K562 (cell line): ENCODE measurements around a stretch of chr16.

GRCh38 chr16:87829079-87829933 lies 40.0 kb downstream of the SLC7A5 start:
- RAMPAGE, long total RNA = no peak
- RRBS = no CpG with 5 or more reads among the region's 26 CpGs
PRO-cap:
- standard = no peak
- CoPRO, capped RNA only, 2 experiments = no peak in any of the 2 experiments
- CoPRO, capped and uncapped RNA, 2 experiments = no peak in any of the 2 experiments
- CoPRO, uncapped RNA only, 2 experiments = peak in 2 of 2 experiments; most common minus-strand start chr16:87829375 (in 2)
CAGE:
- cytosol, long polyA plus RNA = no peak
- long polyA plus RNA = no peak
- nucleolus, long total RNA = no peak
- nucleus, long polyA plus RNA = no peak

- RAMPAGE, long total RNA = no peak
- RRBS = 98% methylated on average over 2 of the region's 26 CpGs
PRO-cap:
- standard = no peak
- CoPRO, capped RNA only, 2 experiments = no peak in any of the 2 experiments
- CoPRO, capped and uncapped RNA, 2 experiments = no peak in any of the 2 experiments
- CoPRO, uncapped RNA only, 2 experiments = peak in 1 of 2 experiments; most common minus-strand start chr16:87849793 (in 1)
CAGE:
- cytosol, long polyA plus RNA = no peak
- long polyA plus RNA = no peak
- nucleolus, long total RNA = no peak
- nucleus, long polyA plus RNA = no peak
These were observed 19.5 kb downstream of the SLC7A5 start for GRCh38 chr16:87849582-87850511.

DNA sequence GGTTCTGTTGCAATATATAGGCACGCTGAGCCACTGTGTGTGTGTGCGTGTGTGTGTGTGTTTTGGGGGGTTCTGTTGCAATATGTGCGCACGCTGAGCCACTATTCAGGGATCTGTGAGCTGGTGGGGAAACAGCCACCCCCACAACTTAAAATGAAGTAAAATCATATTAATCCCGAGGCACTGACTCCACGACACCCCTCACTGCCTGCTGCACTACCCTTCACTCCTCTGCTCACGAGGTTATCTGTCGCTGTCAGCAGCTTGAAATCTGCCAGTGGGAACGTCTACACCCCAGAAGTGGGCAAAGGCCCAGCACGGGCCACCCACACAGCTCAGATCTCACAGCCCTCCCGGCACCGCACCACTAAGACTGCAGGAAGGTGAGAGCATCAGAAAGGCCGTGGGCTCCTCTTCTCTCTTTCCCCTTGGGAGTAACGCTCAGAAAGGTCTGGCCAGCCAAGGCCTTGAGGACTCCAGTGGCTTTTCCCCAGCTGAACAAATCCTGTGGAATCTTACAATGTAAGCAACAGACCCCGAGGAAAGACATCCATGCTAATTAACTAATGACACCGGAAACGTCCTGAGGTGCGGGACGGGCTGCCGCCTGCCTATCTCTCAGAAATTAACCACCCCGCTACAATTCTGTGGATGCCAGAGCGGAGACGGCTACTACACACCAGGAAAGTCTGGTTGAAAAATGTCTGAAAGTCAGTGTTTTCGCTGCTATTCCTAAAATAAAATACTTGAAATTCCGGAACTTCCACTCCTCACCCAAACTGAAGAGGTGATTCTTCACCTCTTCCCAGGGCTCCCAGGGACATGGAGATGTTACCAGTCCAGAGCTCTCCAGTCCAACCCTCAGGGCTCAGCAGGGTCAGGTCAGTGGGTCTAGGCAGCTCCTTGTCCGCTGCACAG lies 16.4 kb downstream of the SLC7A5 start:
- RAMPAGE, long total RNA = no peak
- RRBS = no CpG with 5 or more reads among the region's 26 CpGs
PRO-cap:
- standard = no peak
- CoPRO, capped RNA only, 2 experiments = no peak in any of the 2 experiments
- CoPRO, capped and uncapped RNA, 2 experiments = no peak in any of the 2 experiments
- CoPRO, uncapped RNA only, 2 experiments = peak in 2 of 2 experiments; most common plus-strand start position 823 of the sequence (in 1); most common minus-strand start position 739 of the sequence (in 1)
CAGE:
- cytosol, long polyA plus RNA = no peak
- long polyA plus RNA = no peak
- nucleolus, long total RNA = no peak
- nucleus, long polyA plus RNA = no peak

DNA sequence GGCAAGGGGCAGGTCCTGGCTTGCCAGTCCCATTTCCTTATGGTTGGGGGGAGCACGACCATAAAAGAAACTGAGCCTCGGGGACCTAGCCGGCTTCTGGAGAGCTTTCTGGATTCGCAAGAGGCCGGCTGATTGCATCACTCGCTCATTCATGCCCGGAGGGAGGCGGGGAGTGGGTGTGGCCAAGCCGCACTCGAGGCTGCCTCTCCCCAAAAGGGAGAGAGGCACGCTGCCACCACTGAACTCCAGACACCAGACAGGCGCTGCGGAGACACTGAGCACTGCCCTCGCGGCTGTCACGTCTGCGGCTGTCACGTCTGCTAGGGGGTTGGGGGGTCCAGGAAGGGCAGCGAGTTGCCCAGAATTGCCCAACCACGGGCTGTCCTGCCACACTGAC lies 15.7 kb downstream of the SLC7A5 start:
- RAMPAGE, long total RNA = no peak
- RRBS = no CpG with 5 or more reads among the region's 20 CpGs
PRO-cap:
- standard = bidirectional peak, plus-strand start at position 248 of the sequence, minus-strand start at position 98 of the sequence
- CoPRO, capped RNA only, 2 experiments = peak in 2 of 2 experiments; most common plus-strand start position 248 of the sequence (in 2); most common minus-strand start position 98 of the sequence (in 2)
- CoPRO, capped and uncapped RNA, 2 experiments = peak in 2 of 2 experiments; most common plus-strand start position 248 of the sequence (in 2); most common minus-strand start position 98 of the sequence (in 2)
- CoPRO, uncapped RNA only, 2 experiments = peak in 1 of 2 experiments; most common plus-strand start position 238 of the sequence (in 1); most common minus-strand start position 108 of the sequence (in 1)
CAGE:
- cytosol, long polyA plus RNA = no peak
- long polyA plus RNA = no peak
- nucleolus, long total RNA = no peak
- nucleus, long polyA plus RNA = no peak

DNA sequence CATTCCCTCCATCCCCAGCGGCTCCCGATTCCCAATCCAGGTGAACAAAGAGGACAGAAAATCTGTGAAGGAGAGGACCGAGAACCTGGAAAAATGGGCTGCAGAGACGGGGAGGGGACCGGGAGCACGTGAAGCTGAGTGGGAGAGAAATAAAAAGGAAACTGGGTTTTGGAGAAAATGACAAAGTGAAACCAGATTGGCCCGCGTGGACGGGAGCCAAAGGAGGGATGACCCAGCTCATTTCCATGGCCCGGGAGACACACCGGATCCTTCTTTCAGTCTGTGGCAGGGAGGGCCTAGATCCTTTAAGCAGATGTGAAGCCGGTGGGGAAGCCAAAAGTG lies 17.6 kb downstream of the CA5A start:
- RAMPAGE, long total RNA = no peak
- RRBS = no CpG with 5 or more reads among the region's 12 CpGs
PRO-cap:
- standard = no peak
- CoPRO, capped RNA only, 2 experiments = no peak in any of the 2 experiments
- CoPRO, capped and uncapped RNA, 2 experiments = no peak in any of the 2 experiments
- CoPRO, uncapped RNA only, 2 experiments = no peak in any of the 2 experiments
CAGE:
- cytosol, long polyA plus RNA = no peak
- long polyA plus RNA = no peak
- nucleolus, long total RNA = no peak
- nucleus, long polyA plus RNA = no peak

DNA sequence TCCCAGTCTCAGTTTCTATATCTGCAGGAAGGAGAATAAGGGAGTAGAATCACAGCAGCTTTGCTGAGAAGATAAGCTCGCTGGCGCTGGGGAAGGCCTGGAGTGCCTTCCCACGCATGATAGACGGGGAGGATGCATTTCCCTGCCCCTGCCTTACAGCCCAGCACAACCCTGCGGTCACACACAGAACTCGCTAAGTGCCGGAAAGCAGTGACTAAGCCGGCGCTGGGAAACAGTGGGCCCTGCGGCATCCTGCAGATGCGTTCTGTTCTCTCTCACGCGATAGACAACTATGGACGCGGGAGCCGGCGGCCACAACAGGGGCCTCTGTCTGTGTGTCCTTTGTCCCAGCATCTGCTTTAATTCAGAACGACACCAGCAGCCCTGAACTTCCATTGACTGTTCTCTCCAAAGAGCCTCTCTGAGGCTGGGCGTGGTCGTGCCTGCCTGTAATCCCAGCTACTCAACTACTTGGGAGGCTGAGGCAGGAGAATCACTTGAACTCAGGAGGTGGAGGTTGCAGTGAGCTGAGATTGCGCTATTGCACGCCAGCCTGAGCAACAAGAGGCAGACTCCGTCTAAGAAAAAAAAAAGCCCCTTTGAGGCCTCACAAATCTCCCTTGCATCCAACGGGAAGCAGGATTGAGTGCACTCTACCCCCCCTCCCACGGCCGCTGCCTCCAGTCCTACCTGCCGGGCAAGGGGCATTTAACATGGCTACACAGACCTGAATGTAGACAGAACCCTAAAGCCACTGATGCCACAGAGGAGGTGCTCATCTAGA lies 4.6 kb downstream of the CA5A start:
- RAMPAGE, long total RNA = no peak
- RRBS = 3% methylated on average over 8 of the region's 27 CpGs
PRO-cap:
- standard = no peak
- CoPRO, capped RNA only, 2 experiments = no peak in any of the 2 experiments
- CoPRO, capped and uncapped RNA, 2 experiments = no peak in any of the 2 experiments
- CoPRO, uncapped RNA only, 2 experiments = no peak in any of the 2 experiments
CAGE:
- cytosol, long polyA plus RNA = no peak
- long polyA plus RNA = no peak
- nucleolus, long total RNA = no peak
- nucleus, long polyA plus RNA = no peak

- RAMPAGE, long total RNA = no peak
- RRBS = no CpG with 5 or more reads among the region's 11 CpGs
PRO-cap:
- standard = no peak
- CoPRO, capped RNA only, 2 experiments = no peak in any of the 2 experiments
- CoPRO, capped and uncapped RNA, 2 experiments = no peak in any of the 2 experiments
- CoPRO, uncapped RNA only, 2 experiments = no peak in any of the 2 experiments
CAGE:
- cytosol, long polyA plus RNA = no peak
- long polyA plus RNA = no peak
- nucleolus, long total RNA = no peak
- nucleus, long polyA plus RNA = no peak
These were observed 212.3 kb upstream of the ZNF469 start for GRCh38 chr16:88170512-88170825.

DNA sequence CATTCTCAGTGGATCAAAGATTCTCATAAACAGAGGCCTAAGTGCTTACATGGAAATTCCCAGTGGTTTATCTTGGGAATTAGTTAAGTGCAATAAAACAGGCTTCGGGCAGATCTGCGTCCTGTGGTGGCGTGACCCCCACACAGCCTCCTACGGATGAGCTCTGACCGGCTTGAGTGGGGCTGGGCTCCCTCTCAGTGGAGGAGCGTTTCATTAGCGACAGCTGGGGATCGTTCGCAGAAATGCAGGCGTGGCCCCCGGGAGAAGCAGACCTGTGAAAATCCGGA lies 120.1 kb upstream of the ZNF469 start:
- RAMPAGE, long total RNA = no peak
- RRBS = 21% methylated on average over 1 of the region's 12 CpGs
PRO-cap:
- standard = no peak
- CoPRO, capped RNA only, 2 experiments = no peak in any of the 2 experiments
- CoPRO, capped and uncapped RNA, 2 experiments = no peak in any of the 2 experiments
- CoPRO, uncapped RNA only, 2 experiments = no peak in any of the 2 experiments
CAGE:
- cytosol, long polyA plus RNA = no peak
- long polyA plus RNA = no peak
- nucleolus, long total RNA = no peak
- nucleus, long polyA plus RNA = no peak

GRCh38 chr16:88437324-88437726 lies 15.8 kb upstream of the ZFPM1 start:
- RAMPAGE, long total RNA = no peak
- RRBS = 13% methylated on average over 17 of the region's 39 CpGs
PRO-cap:
- standard = no peak
- CoPRO, capped RNA only, 2 experiments = no peak in any of the 2 experiments
- CoPRO, capped and uncapped RNA, 2 experiments = no peak in any of the 2 experiments
- CoPRO, uncapped RNA only, 2 experiments = no peak in any of the 2 experiments
CAGE:
- cytosol, long polyA plus RNA = no peak
- long polyA plus RNA = no peak
- nucleolus, long total RNA = no peak
- nucleus, long polyA plus RNA = no peak

- RAMPAGE, long total RNA = no peak
- RRBS = 2% methylated on average over 41 of the region's 50 CpGs
PRO-cap:
- standard = bidirectional peak, plus-strand start at chr16:88454168, minus-strand start at chr16:88453834
- CoPRO, capped RNA only, 2 experiments = no peak in any of the 2 experiments
- CoPRO, capped and uncapped RNA, 2 experiments = no peak in any of the 2 experiments
- CoPRO, uncapped RNA only, 2 experiments = peak in 2 of 2 experiments; most common plus-strand start chr16:88453830 (in 1); most common minus-strand start chr16:88453632 (in 1)
CAGE:
- cytosol, long polyA plus RNA = no peak
- long polyA plus RNA = no peak
- nucleolus, long total RNA = no peak
- nucleus, long polyA plus RNA = no peak
These were observed 459 bp downstream of the ZFPM1 start for GRCh38 chr16:88453576-88453901.

DNA sequence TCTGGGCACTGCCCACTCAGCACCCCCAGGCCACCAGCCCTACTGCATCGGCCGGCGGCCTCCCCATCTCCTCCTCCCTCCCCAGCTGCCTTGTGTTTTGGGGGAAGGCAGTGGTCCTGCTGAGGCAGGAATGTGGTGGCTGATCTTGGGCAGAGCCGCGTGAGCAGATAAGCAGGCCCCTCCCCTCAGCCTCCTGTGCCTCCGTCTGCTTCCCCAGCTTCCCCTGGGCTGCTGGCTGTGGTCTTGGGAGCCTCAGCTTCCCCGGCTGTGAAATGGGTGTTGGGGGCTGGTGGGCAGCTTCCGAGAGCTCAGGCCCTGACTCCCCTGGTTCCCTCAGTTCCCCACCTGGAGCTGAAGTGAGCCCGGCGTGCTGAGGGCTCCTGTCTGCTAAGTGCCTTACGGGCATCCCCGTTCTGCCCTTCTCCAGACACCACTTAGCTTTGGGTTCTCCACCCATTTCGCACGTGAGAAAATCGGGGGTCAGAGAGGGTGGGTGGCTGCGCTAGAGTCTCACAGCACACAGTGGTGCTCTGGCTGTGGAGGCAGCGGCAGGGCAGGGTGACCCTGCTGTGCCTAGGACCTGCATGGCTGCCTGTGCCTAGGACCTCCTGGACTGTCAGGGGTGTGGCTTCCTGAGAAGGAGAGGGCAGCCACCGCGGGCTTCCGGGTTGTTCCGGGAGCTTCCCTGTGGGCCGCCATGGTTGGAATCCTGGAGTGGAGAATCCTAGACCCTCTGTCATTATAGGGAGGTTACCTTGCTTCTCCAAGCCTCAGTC lies 9.1 kb downstream of the ZFPM1 start:
- RAMPAGE, long total RNA = no peak
- RRBS = 4% methylated on average over 3 of the region's 22 CpGs
PRO-cap:
- standard = no peak
- CoPRO, capped RNA only, 2 experiments = no peak in any of the 2 experiments
- CoPRO, capped and uncapped RNA, 2 experiments = no peak in any of the 2 experiments
- CoPRO, uncapped RNA only, 2 experiments = no peak in any of the 2 experiments
CAGE:
- cytosol, long polyA plus RNA = no peak
- long polyA plus RNA = no peak
- nucleolus, long total RNA = no peak
- nucleus, long polyA plus RNA = no peak

DNA sequence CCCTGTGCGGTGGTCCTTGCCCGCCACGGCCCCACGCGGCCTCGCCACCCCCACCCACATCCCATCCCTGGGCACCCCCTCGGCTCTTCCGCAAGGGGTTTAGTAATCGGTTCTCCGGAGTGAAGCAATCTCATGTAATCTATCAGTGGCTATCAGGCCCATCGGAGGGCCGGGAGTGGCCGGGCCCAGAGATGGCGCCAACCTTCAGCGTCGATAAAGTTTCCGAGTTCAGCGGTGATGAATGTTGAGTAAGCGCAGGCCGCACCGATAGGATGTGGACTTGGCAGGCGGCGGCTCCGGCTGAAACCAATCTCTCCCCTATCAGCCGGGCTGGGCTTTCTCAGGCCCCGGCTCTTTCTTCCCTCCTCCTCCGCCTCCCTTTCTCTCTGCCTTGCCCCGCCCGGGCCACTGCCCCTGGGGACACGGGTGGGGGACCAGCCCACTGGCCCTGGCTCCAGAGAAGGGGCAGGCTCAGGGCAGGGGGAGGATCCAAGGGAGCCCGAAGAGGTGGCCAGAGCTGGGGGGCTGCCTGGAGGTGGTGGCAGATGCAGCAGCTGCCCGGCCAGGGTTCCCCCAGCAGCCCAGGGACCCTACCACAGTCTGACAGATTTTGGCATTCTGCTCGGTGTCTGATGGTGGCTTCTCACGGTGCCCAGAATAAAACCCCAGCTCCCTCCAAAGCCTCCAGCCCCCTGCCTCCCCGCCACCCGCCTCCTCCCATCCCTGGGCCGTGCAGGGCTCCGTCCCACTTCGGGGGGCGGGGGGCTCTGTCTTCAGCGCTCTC lies 20.9 kb downstream of the ZFPM1 start:
- RAMPAGE, long total RNA = no peak
- RRBS = 5% methylated on average over 4 of the region's 41 CpGs
PRO-cap:
- standard = no peak
- CoPRO, capped RNA only, 2 experiments = no peak in any of the 2 experiments
- CoPRO, capped and uncapped RNA, 2 experiments = no peak in any of the 2 experiments
- CoPRO, uncapped RNA only, 2 experiments = peak in 1 of 2 experiments; most common plus-strand start position 137 of the sequence (in 1)
CAGE:
- cytosol, long polyA plus RNA = no peak
- long polyA plus RNA = no peak
- nucleolus, long total RNA = no peak
- nucleus, long polyA plus RNA = no peak

- RAMPAGE, long total RNA = no peak
- RRBS = no CpG with 5 or more reads among the region's 17 CpGs
PRO-cap:
- standard = no peak
- CoPRO, capped RNA only, 2 experiments = no peak in any of the 2 experiments
- CoPRO, capped and uncapped RNA, 2 experiments = no peak in any of the 2 experiments
- CoPRO, uncapped RNA only, 2 experiments = no peak in any of the 2 experiments
CAGE:
- cytosol, long polyA plus RNA = no peak
- long polyA plus RNA = no peak
- nucleolus, long total RNA = no peak
- nucleus, long polyA plus RNA = no peak
These were observed 42.7 kb downstream of the ZFPM1 start for GRCh38 chr16:88495589-88496391.

- RAMPAGE, long total RNA = no peak
- RRBS = 93% methylated on average over 4 of the region's 23 CpGs
PRO-cap:
- standard = no peak
- CoPRO, capped RNA only, 2 experiments = no peak in any of the 2 experiments
- CoPRO, capped and uncapped RNA, 2 experiments = no peak in any of the 2 experiments
- CoPRO, uncapped RNA only, 2 experiments = no peak in any of the 2 experiments
CAGE:
- cytosol, long polyA plus RNA = no peak
- long polyA plus RNA = no peak
- nucleolus, long total RNA = no peak
- nucleus, long polyA plus RNA = no peak
These were observed 41.3 kb upstream of the ZC3H18 start for GRCh38 chr16:88528905-88529364.

- RAMPAGE, long total RNA = no peak
- RRBS = no CpG with 5 or more reads among the region's 8 CpGs
PRO-cap:
- standard = no peak
- CoPRO, capped RNA only, 2 experiments = no peak in any of the 2 experiments
- CoPRO, capped and uncapped RNA, 2 experiments = no peak in any of the 2 experiments
- CoPRO, uncapped RNA only, 2 experiments = peak in 2 of 2 experiments; most common plus-strand start chr16:88589100 (in 1)
CAGE:
- cytosol, long polyA plus RNA = no peak
- long polyA plus RNA = no peak
- nucleolus, long total RNA = no peak
- nucleus, long polyA plus RNA = no peak
These were observed 18.5 kb downstream of the ZC3H18 start for GRCh38 chr16:88588608-88589229.

DNA sequence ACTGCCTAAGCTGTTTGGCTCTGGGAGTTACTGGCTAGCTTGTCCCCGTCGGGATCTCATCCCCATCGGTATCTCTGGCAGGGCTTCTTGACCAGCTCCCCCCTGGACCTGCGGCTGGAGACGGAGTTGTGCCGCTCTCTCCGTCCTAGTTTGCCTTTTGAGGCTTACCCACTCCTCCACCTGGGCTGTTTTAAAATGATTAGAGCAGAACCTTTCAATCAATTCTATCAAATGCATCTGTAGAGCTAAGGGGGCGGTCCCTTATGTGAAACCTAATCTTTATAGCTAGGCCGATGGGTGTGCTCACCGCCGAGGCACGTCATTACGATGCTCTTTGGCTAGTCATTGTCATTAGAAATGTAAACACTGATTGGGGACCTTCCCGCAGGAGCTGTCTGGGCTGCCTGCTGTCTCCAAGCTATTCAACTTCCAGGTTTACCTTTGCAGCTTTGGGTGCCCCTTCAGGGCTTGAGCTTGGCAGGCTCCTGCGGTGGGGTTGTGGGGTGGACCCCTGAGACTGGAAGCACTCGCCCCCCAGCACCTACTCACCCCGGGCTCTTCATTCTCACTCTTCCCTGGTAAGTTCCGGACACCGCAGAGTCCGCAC lies 21.1 kb upstream of the IL17C start:
- RAMPAGE, long total RNA = no peak
- RRBS = no CpG with 5 or more reads among the region's 20 CpGs
PRO-cap:
- standard = no peak
- CoPRO, capped RNA only, 2 experiments = no peak in any of the 2 experiments
- CoPRO, capped and uncapped RNA, 2 experiments = no peak in any of the 2 experiments
- CoPRO, uncapped RNA only, 2 experiments = peak in 1 of 2 experiments; most common plus-strand start position 221 of the sequence (in 1)
CAGE:
- cytosol, long polyA plus RNA = no peak
- long polyA plus RNA = no peak
- nucleolus, long total RNA = no peak
- nucleus, long polyA plus RNA = no peak

- RAMPAGE, long total RNA = no peak
- RRBS = 94% methylated on average over 6 of the region's 32 CpGs
PRO-cap:
- standard = no peak
- CoPRO, capped RNA only, 2 experiments = no peak in any of the 2 experiments
- CoPRO, capped and uncapped RNA, 2 experiments = no peak in any of the 2 experiments
- CoPRO, uncapped RNA only, 2 experiments = peak in 1 of 2 experiments; most common minus-strand start chr16:88646645 (in 1)
CAGE:
- cytosol, long polyA plus RNA = no peak
- long polyA plus RNA = no peak
- nucleolus, long total RNA = no peak
- nucleus, long polyA plus RNA = no peak
These were observed 4.1 kb downstream of the CYBA start for GRCh38 chr16:88646495-88647321.

DNA sequence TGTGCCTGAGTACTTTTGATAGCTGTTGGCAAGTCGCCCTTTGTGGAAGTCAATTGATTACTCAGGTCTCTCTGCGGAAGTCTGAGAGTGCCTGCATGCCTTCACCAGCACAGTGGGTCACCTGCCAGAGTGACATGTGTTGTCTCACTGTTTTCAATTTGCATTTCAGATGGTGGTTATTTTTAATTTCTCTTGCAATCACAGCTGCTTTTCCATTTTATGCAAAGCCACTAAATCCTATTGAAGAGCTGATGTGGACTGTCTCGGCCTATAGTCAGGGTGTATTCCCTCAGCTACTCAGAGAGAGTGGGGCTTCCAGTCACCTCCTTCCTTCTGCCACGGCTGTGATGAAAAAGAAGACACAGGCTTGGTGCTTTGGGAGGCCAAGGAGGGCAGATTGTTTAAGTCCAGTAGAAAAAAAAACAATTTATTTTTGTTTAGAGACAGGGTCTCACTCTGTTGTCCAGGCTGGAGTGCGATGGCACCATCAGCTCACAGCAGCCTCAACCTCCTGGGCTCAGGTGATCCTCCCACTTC lies 2.5 kb upstream of the MVD start:
- RAMPAGE, long total RNA = no peak
- RRBS = no CpG with 5 or more reads among the region's 5 CpGs
PRO-cap:
- standard = no peak
- CoPRO, capped RNA only, 2 experiments = no peak in any of the 2 experiments
- CoPRO, capped and uncapped RNA, 2 experiments = no peak in any of the 2 experiments
- CoPRO, uncapped RNA only, 2 experiments = no peak in any of the 2 experiments
CAGE:
- cytosol, long polyA plus RNA = no peak
- long polyA plus RNA = no peak
- nucleolus, long total RNA = no peak
- nucleus, long polyA plus RNA = no peak